ENCODE data around the gene PICK1.

DNA sequence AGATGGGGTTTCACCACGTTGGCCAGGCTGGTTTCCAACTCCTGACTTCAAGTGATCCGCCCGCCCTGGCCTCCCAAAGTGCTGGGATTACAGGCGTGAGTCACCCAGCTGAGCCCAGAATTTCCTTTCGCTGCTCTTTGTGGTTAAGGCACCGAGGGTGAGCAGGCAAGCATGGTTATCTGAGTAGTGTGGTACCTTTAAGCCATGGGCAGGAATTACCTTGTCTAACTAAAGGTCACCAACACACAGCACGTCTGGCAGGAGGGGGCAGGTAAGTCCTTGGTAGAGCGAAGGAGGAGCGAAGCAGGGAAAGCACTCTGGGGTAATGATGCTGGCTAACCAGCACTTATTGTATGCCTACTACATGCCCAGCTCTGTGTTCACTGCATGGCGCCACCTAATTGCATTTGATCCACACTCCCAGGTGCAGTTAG, 45.6 kb downstream of the TRIOBP start:
- PRO-cap, result no peak

GRCh38 chr22:37745502-37746199, 48.8 kb downstream of the TRIOBP start:
- PRO-cap, result bidirectional peak, plus-strand start at chr22:37745818, minus-strand start at chr22:37745658; bidirectional peak, plus-strand start at chr22:37746307, minus-strand start at chr22:37745931

GRCh38 chr22:37750624-37751139, 53.8 kb downstream of the TRIOBP start:
- PRO-cap, result no peak

DNA sequence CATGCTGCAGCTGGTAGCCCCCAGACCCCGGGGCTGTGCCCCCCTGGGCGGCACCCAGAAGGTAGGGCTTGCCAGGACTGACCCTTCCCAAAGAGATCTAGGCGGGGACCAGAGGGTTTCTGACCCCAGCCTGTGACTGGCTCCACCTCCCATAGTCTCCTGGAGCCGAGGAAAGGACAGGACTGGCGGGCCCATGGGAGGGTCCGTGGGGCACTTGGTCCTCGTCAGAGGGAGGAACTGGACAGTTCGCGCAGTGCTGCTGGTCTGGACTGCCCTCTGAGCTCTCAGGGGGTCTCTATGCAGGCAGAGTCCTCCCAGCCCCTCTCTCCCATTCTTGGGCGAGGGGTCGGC, 53.9 kb upstream of the H1-0 start:
- PRO-cap, result no peak

GRCh38 chr22:37803148-37804110, 1.6 kb upstream of the H1-0 start:
- PRO-cap, result bidirectional peak, plus-strand start at chr22:37803824, minus-strand start at chr22:37803717

GRCh38 chr22:37875646-37876173, 26.5 kb downstream of the EIF3L start:
- PRO-cap, result no peak

GRCh38 chr22:37996300-37996769, 12.0 kb upstream of the SOX10 start:
- PRO-cap, result no peak

GRCh38 chr22:38049966-38050705, 7.1 kb upstream of the PICK1 start:
- PRO-cap, result bidirectional peak, plus-strand start at chr22:38050573, minus-strand start at chr22:38050260

DNA sequence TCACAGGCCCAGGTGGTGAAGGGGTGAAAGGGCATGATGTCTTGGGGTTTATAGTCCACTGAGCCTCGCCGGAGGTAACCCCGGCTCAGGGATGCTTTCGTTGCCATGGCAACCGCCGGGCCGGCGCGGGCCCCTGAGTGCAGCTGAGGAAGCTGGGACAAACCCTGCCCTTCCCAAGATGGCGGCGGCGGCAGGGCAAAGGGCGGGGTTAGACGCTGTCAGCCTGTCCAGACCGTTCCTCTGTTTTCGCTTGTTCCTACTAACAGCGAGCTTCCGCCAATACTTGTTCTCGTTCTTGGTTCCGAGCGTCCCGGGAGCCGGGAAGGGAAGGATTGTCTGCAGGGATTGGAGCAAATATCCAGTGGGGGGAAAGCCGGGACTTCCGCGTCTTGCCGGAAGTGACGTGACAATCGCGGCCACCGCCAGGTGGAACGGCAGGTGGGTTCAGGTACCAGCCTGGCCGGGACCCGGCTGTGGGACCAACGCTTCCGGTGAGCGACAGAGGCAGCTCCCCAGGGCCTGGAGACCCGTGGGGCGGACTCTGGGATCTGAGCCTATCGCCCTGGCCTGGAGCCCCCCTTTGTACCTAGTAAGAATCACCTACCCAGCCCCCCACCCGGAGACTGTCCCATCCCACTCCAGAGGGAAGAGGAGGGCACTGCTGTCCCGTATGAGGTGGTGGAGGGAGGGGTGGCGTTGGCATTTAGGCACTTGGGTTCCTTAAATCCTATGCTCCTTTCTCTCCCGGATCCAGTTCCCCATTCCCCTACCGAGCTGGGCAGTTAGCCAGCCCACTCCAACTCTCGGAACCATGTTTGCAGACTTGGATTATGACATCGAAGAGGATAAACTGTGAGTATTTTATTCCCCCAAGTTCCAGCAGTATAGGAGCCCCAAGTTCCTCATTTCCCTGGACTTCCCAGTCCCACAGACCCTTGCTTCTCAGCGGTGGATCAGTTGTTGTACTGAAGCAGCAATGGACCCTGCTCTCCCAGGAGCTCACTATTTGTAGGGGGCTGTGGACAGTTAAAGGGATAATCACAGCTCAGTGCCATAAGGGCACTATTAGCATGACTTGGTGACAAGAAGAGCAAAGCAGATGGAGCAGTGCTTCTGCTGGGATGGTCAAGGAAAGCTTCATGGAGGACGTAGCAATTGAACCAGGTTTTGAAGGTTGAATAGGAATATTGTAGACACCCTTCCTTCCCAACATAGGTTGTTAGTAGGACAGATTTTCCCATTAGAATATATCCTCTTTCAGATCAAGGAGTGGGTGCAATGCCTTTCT, at the start of gene PICK1:
TSS of gene PICK1 (plus strand) at position 406 of the 1,288 bp plus-strand sequence.
- PRO-cap, result bidirectional peak, plus-strand start at position 176 of the sequence, minus-strand start at position 281 of the sequence; bidirectional peak, plus-strand start at position 409 of the sequence, minus-strand start at position 347 of the sequence

- PRO-cap, result no peak
Measured at GRCh38 chr22:38162191-38162567, 19.5 kb downstream of the PLA2G6 start.

DNA sequence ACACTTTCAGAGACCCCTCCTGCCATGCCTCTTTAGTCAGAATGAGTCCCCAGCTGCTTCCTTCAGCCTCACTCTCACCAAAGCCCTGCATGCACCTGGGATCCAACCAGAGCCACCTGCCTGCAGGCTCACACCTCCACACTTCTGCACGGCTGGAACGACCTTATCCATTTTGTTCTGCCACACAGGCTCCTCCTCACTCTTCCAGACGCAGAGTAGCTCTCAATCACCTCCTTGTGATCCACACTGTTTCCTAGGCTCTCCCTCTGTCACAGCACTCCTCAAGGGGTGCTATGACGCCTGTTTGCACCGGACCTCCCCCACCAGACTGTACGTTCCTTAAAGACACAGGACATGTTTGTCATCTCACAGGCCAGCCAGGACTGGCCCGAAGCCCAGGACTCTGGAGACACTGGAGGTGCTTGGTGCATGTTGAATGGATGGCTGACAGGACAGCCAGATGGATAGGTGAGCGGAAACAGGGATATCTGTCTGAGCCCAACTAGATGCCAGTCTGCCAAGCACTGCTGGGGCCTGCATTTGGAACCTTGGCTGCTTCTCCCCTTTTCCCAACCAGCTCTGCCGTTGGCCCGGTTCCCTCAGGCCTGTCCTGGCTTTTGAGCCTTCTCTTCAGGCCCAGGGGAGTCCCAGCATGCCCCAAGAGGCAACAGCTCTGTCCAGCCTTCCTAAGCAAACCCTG, 13.7 kb downstream of the PLA2G6 start:
- PRO-cap, result no peak

GRCh38 chr22:38191833-38192290, 9.9 kb upstream of the MAFF start:
- PRO-cap, result no peak

GRCh38 chr22:38193596-38193973, 8.2 kb upstream of the MAFF start:
- PRO-cap, result no peak

DNA sequence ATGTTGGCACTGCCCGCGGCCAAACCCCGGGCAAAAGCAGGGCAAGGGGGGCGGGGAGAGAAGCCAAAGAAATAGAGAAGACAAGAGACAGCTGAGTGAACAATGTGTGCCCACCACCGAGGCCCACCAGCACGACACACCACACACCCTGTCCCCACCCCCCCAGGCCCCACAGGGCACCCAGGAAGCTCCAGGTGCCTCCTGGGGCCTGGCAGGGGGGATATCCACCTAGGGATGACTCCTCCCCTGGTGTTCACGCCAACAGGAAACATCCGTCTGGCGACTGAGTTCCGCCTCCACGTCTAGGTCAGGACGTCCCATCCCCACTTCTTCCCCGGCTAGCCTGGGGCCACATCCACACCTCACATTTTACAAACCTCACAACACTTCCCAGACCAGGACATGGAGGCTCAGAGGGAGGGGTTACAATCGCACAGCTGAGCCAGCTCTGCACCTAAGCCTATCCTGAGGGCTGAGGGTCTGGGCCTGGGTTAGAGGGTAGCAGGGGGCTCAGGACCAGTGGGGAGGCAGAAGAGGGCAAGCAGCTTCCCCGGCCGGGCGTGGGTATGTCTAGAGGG, 20.9 kb downstream of the MAFF start:
- PRO-cap, result no peak

GRCh38 chr22:38299826-38300353, 17.3 kb downstream of the CSNK1E start:
- PRO-cap, result no peak

- PRO-cap, result no peak
Measured at GRCh38 chr22:38483291-38483802, 15.5 kb downstream of the KDELR3 start.

- PRO-cap, result no peak
Measured at GRCh38 chr22:38688692-38689361, 7.1 kb downstream of the TOMM22 start.

DNA sequence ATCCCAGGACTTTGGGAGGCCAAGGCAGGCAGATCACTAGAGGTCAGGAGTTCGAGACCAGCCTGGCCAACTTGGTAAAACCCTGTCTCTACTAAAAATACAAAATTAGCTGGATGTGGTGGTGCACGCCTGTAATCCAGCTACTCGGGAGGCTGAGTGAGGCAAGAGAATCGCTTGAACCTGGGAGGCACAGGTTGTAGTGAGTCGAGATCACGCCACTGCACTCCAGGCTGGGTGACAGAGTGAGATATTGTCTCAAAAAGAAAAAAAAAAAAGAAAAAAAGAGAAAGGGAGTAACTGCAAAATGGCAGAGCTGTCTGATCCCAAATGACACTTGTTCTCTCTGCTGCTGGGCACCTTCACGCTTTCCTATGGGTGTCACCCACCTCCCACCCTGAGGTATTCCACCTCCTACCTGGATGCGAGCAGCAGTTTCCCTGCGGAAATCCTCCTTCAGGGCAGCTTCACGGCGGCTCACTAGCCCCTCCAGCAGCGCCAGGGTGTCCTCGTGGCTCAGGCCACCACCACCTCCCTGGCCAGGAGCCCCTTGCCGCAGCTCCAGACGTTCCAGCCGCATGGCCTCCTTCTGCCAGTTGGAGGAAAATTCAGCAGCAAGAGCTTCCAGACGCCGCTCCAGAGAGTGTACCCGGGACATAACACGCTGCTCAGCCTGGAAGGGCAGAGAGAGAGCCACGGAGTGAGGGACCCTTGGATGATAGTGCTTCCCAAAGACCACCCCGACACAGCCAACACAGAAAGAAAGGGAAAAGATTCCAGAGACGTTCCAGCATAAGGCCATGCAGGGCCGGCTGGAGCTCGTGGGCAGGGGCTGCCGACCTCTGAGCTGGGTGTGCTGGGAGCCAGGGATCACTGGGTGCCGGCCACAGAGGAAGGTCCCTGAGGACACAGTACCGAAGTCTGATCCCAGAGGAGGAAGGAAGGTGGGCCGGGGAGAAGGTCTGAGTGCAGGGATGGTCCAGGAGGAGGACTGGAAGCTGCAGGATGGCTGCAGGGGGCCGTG, 13.6 kb downstream of the SUN2 start:
- PRO-cap, result no peak

- PRO-cap, result no peak
Measured at GRCh38 chr22:38751436-38752488, 4.0 kb downstream of the SUN2 start.

- PRO-cap, result bidirectional peak, plus-strand start at chr22:38755598, minus-strand start at chr22:38755282
Measured at GRCh38 chr22:38754835-38755695, 733 bp downstream of the SUN2 start.

All from neural crest cell (in vitro differentiated cells).